Amniotic epithelial cell (primary cell): Measurements from ENCODE around the gene APOBEC2.

DNA sequence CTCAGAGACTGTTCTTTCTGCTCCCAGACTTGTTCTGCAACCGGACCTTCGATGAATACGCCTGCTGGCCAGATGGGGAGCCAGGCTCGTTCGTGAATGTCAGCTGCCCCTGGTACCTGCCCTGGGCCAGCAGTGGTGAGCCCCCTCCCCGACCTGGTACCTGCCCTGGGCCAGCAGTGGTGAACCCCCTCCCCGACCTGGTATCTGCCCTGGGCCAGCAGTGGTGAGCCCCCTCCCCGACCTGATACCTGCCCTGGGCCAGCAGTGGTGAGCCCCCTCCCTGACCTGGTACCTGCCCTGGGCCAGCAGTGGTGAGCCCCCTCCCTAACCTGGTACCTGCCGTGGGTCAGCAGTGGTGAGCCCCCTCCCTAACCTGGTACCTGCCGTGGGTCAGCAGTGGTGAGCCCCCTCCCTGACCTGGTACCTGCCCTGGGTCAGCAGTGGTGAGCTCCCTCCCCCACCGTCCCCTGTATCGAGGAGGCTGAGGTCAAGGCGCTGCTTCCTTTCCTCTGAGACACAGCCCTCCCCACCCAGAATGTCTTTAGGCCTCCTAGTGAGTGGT lies 8.9 kb downstream of the GLP1R start:
- RRBS = no CpG with 5 or more reads among the region's 13 CpGs

DNA sequence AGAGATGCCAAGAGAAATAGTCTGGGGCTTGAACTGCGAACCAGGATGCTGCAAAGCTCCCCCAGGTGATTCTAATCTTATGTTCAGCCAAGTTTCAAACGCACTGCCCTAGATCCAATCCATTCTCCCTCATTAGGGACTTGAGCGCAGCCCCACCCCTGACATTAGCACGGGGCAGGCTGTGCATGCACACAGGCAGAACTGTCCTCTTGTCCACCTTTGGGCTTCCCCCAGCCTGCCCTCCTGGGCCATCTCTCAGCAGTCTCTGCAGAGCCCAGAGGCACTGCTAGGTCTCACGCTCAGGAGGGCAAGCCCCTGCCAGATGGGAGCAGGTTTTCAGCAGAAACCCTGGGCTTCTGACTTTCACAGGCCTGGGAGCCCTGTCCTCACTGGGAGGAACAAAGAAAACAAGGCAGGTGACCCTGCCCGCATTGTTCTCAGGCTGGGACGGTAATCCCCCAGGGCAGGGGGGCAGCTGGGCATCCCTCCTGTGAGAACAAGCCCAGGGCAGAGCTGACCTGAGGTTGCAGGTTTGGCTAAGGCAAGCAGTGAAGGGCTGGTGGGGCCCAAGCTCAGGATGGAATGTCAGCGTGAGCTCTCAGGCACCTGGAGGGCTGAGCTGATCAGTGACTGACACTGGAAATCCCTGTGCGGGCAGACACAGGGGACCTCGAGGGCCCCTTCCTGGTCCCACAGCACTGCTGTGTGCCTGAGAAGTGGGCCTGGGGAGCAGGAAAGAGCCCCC lies 24.5 kb downstream of the KCNK5 start:
- RRBS = no CpG with 5 or more reads among the region's 10 CpGs

DNA sequence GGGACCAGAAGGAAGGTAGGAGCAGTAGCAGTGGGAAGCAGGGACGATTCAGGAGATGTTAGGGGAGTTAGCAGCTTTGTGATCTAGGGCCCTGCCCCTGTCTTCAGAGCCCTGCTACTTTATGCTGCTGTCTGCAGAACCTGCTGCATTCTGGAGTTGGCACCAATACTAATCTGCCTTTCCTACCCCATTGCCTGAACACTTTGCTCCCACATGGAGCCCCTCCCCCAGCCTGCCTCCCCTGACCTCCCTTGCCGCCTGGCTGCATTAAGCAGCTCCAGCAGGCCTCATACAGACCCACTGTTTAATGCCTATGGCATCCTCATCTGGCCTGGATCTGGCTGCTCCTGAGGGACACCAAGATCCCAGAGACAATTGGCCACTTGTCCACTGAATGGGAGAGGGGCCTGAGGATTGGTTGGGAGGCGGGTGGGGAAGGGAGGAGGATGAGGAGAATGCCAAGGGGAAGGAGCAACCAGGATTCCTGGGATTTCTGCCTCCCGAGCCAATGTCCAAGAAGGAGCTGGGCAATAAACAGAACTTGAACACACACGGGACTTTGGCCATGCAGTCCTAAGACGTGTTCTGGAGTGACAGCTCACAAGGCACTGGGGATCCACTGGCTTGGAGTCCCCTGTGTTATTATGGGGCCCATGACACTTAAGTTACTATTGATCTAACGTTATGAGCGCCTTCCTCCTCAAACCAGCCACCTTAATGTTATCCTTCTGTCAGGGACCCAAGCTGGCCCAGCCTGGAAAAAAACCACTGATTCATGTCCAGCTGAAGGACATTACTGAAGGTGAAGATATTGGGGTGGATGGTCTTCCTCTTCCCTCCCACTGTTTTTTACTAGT lies 10.4 kb upstream of the KCNK5 start:
- RRBS = no CpG with 5 or more reads among the region's 8 CpGs

DNA sequence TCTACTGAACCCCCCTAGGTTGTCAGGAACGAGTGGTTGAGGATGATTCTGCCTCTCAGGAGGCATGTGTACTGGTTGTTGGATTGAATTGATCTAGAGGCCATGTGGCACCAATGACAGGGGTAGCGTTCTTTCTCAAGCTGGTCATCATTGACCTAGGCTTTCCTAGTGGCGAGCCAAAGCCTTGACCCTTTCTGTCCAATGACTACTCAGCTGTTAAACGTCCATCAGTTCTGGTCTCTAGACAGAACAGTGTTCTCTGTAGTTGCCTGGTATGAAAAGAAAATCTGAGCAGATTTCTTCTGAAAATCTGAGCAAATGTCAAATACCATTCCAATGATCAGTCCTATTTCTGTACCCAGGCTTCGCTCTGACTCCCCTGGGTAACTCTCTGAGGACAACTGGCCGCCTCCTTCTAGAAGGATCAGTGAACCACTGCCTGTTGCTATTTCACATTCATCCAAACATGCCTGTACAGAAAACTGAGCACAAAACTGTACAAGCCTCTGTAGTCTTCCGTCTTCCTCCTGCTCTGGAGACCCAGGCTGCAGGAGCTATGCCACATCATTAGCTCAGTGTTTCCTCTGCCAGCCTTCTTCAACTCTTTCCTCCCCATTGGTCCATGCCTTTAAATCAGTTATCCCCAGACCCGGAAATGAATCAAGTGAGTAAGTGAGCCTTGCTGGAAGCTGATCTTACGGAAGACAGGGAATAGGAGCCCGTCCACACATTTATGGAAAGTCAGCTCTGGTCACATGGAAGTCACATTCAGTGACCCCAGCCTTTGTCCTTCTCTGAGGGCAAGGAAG lies 63.2 kb downstream of the DAAM2 start:
- RRBS = no CpG with 5 or more reads among the region's 10 CpGs

DNA sequence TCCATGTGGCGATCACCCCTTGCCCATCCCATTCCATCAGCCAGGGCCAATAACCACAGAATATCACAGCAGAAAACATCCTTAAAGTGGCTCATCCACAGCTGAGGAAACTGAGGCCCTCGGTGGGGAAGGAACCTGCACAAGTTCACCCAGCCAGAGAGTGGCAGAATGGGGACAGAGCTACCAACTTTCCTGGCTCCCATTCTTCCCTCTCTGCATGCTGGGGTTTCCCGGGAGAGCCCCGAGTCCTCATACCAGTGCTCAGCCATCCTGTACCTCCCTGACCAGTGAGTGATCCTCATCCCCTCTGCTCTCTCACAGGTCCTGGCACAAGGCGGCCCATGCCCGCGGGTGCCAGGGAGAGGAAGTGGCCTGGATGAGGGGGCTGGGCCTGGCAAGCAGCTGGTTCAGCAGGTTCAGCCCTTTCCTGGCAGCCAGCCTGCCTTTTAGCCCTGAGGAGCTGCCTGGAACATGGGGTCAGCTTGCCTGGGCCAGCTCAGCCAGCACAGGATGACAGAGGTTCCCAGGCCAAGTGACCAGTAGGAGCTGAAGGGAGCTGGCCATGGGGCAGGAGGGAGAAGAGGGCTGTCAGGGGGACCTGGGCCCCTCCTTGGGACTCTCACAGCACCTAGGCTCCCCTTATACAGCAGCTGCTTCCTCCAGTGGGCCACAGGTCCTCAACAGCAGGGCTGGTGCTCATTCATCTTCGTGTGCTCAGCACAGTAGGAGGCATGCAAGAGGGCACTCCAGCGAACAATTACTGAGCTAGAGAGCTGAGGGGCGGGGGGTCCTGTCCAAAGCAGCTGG lies 10.9 kb downstream of the MOCS1 start:
- RRBS = no CpG with 5 or more reads among the region's 10 CpGs

DNA sequence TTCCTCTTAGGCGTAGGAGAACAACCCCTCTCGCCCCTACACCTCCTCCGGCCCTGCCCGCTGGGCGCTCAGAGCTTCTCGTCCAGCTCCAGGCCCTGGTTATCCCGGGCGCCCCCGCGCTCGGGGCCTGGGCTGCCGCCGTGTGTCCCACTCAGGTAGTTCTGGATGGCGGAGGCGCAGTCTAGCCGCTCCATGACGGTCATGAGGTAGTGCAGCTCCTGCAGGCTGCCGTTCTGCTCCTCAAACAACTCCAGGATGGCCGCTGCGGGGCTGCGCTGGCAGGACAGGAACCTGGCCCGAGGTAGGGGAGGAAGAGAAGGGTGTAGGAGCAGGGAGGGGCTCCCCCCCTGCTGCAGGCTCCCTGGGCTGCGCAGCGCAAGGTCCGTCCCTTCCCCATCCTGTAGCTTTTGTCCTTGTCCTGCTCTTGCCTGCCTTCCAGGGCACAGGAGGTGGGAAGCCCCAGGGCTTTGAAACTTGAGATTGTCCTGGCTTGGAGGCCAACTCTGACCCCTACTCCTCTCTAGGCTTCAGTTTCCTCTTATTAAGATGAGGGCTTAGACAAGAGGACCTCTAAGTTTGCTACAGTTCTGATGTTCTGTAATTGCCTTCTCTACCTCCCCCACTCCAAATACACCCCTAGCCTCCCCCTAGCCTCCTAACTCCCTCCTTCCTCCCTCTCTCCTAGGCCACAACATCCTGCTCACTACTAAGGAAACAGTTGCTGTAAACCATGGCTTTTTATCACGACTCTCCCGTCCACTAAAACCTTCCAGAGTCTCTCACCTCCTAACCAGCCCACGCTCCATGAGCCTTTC lies 10.5 kb downstream of the UNC5CL start:
- RRBS = 5% methylated on average over 5 of the region's 28 CpGs

- RRBS = no CpG with 5 or more reads among the region's 5 CpGs
Measured at GRCh38 chr6:41052945-41053453, at the start of gene APOBEC2. Gene APOBEC2 (plus strand): TSS chr6:41053202.

DNA sequence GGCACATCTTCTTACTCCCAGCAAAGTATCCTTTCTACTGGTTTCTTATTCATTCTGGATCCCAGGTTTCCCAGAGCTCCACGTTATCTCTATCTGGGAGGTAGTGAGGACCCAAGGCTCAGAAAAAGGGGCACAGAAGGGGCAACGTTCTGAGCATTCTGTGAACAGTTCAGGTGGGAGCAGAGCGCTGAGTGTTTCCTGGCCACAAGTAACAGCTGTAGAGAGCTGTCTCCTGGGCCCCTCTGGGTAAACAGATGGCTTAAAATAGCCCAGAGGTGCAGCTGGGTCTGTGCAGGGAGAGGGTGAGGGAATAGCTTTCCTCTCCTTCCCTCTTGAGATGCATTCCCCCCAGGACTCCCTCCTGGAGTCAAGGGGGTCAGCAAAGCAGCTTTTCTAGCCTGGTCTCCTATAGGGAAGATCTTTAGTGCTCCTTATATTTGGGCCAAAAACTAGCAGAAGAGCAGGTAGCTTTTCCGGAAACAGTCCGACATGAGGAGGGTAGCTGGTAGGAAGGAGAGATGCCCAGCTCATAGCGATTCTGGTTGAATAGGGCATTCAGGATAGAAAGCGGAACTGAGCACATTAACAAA lies 2.3 kb downstream of the APOBEC2 start:
- RRBS = no CpG with 5 or more reads among the region's 7 CpGs

DNA sequence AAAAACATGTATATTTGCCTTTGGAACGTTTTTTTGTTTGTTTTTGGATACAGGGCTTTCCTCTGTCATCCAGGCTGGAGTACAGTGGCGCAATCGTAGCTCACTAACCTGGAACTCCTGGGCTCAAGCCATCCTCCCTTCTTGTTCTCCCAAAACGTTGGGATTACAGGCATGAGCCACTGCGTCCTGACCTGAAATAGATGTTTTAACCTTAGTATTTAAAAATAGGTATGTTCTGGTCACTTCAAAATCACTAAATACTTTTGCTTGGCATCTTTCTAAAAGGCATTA lies 2.3 kb downstream of the NFYA start:
- RRBS = no CpG with 5 or more reads among the region's 5 CpGs

DNA sequence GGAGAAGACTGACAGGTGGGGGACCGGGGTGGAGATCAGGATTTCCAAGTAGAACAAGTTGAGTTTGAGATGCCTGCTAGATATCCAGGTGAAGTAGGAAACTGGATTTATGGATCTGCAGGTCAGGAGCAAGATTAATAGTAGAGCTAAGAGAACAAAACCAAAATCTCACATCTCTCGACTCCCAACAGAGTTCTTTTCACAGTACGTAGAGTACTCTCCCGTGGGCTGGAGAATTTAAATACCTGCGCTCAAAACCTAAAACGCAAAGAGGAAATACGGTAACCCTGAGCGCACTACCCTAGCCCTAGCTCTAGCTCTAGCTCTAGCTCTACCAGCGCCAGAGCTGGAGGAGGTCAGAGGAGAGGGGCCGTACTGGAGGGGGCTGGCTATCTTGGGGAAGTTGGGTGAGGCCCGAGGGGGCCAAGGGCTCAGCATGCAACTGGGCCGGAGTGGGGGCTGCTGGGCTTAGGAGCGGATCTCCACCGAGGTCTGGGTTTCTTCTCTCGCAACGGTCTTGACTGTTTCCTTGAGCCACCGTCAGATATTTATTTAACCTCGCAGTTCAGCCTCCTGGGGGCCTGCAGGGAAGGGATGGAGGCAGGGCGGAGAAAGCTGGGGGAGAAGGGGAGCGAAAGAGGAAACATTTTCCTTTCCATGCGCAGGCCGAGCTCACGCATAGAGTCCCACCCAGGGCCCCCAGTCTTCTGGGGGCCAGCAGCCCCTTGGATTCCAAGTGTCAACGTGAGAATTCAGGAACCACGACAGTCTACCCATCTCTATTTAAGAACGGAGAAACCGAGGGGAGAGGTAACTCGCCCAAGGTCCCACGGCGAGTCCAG lies 91.0 kb downstream of the NCR2 start:
- RRBS = no CpG with 5 or more reads among the region's 30 CpGs

- RRBS = 67% methylated on average over 2 of the region's 28 CpGs
Measured at GRCh38 chr6:41599126-41600349, 38.7 kb upstream of the MDFI start.

DNA sequence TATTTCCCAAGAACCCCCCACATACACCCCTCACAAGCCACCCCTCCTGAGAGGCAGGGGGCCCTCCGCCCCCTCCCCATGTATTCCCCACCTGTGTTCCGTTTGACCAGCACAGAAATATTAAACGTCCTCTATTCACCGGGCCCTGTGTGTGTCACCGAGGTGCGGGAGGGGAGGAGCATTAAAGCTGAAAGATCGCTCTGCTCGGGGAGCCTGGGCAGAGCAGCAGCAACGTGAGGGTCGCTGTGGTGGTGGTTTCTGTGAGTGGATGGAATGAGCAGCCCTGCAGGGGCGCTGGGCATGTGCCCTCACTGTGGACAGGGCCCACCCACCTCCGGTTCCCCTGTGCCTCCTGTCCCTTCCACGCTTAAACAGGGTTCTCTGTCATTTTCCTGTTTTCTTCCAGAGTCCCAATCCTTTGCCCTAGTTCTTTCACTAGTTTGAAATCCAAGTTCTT lies 37.8 kb upstream of the MDFI start:
- RRBS = no CpG with 5 or more reads among the region's 13 CpGs

DNA sequence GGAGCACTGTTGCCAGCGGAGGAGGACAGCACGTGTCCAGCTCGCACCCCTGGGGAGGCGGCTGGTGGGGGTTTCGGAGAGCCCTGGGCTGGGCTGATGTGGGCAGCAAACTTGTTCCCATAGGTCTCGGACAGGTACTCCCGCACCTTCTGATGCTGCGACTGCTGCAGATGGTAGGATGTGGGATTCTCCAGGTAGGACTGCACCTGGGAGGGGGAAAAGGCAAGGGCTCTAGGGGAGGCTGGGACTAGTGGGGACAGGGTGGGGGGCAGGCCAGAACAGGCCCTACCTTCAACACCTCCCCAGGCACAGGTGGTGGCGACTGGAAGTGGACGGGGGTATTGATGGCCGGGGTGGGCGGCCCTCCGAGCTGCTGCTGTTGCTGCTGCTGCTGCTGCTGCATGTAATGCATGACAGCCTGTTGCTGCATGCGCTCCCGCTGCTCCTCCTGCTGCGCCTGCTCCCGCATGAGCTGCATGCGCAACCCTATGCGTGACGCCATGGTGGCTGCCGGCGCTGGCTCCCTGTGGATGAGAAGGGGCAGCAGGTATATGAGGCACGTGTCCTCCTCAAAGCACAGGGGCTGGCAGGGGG lies 44.6 kb downstream of the TFEB start:
- RRBS = no CpG with 5 or more reads among the region's 23 CpGs

DNA sequence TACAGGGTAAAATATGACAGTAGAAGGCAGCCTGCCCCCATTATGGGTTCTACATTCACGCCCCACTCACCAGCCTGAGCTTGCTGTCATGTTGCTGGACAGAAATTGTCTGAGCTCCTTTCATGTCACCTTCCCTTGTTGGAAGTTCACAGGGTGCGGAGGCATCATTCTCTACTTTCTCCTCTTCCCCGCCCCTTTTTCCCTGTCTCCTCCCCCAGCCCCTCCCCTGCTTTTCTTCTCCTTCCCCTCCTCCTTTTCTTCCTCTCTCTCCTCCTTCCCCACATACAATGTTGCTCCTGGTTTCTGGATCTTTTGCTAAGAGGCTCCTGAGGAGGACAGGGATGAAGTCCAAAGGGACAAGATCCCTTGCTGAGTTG lies 656 bp upstream of the TFEB start:
- RRBS = no CpG with 5 or more reads among the region's 3 CpGs

DNA sequence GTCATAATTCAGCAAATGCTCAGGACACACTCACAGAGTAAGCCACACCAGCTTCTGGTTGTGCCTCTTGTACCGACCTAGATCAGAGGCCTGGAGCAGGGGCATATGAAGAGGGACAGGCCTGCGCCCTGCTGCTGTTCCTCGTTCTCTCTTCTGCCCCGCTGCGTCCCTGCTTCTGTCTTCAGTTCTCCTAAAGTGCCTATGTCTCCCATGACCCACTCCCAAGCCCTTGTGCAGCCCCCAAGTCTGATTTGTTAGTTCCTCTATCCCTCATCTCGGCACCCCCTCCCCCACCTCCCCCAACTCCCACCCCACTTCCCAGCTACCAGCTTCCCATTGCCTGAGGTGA lies 1.0 kb upstream of the PGC start:
- RRBS = no CpG with 5 or more reads among the region's 6 CpGs

DNA sequence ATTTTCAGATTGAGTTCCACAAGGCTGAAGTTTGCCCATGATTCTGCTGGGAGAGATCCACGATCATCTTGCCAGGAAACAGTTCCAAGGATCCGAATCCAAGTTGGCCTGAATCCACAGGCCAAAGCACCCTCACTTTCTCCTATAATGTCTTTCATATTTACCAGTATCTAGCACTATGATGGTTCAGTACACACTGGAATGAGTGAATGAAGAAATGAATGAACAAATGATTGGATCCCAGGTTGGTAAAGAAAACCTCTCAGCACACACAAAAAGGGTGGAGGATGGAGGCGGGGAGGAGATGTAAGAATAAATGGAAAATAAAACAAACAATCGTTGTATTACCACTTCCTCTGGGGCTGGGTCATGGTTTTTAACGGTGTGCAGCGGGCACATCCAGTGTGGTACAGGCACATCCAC lies 28.2 kb upstream of the TAF8 start:
- RRBS = no CpG with 5 or more reads among the region's 6 CpGs

GRCh38 chr6:42306815-42307442 lies 89.3 kb upstream of the MRPS10 start:
- RRBS = no CpG with 5 or more reads among the region's 9 CpGs

DNA sequence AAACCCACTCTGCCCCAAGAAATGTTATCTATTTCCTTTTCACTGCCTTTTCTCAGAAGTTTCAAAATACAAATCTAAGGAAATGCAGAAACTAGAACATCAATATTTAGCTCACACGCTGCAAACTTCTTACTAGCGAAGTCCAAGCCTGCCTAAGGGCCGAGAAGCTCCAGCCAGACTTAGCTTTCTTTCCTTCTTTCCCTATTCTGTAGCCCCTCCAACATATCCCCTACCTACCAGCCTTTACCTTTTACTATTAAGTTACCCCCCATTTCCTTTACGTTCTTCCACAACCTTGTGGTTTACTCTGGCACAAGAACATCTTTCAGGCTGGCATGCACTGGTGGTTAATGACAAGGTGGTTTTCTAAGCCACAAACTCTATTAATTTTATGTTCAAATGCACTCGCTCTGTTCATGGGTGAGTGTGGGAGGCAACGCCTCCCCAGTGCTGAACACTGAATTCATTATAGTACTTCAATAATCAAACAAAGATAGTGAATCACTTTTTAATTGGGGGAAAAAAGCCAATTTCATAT lies 64.5 kb downstream of the TRERF1 start:
- RRBS = no CpG with 5 or more reads among the region's 6 CpGs

GRCh38 chr6:42644955-42645844 lies 77.2 kb downstream of the PRPH2 start:
- RRBS = no CpG with 5 or more reads among the region's 5 CpGs

- RRBS = no CpG with 5 or more reads among the region's 12 CpGs
Measured at GRCh38 chr6:42697794-42698336, 24.5 kb downstream of the PRPH2 start.